Hair follicle dermal papilla cell (primary cell): ENCODE results near the genes CDC20B and MAP3K1.

GRCh38 chr5:54883314-54884021 lies 101.9 kb downstream of the ESM1 start:
- CAGE, long polyA plus RNA, result no peak

- CAGE, long polyA plus RNA, result no peak
These were observed 2.8 kb upstream of the GZMK start for GRCh38 chr5:55021163-55021846.

DNA sequence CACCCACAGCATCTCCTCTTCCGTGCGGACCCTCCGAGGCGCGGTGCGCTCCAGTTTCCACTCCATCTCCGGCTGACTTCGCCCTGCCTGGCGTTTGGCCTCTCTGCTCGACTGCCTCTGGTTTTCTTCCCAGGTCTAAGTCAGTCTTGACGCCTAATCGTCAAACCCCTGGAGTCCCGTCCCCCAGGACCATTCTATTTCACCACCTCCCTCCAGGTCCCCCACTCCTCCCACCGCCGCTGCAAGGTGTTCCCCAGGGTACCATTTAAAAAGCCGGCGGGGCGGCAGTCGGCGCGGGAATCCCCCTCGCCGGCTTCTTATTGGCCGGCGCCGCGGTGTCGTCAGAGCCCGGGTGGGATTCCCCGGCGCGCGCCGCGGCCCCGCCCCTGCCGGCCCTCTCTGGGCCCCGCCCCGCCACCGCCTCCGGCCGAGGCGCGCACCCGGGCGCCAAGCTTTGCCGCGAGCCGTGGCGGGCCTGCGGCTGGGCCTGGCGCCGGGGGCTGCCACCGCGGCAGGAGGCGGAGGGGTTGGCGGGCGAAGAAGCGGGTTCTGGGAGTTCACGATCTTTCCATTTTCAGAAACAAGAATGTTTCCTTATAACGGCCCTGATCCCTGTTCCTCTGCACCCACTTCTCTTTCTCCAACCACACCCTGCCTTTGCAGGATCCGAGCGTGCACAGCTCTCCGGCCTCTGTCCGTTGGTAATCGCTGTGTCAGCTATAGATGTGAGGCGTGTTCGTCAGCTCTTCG lies at the start of gene CDC20B:
CDC20B (minus strand) TSS at position 243 of the 750 bp plus-strand sequence.
- CAGE, long polyA plus RNA, result no peak

GRCh38 chr5:55391633-55392127 lies 83.9 kb downstream of the MTREX start:
- CAGE, long polyA plus RNA, result no peak

GRCh38 chr5:55423278-55423805 lies 111.4 kb downstream of the PLPP1 start:
- CAGE, long polyA plus RNA, result no peak

DNA sequence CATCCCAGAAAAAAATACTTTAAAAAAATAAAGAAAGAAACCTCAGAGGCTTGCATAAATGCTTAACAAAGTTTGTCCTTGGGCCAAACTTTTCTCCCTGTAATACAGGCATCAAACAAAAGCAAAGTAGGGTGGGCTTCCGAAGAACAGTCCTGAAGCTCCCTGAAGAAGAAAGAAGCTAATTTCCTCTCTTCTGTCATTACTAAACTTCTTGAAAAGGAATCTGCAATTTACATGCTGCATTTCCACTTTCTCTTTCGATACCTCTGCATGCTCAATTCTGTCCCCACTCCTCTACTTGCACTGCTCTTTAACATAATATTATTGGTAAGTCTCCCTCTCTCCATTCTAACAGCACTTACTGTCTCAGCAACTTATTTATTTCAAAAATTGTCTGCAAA lies 3.8 kb upstream of the PLPP1 start:
- CAGE, long polyA plus RNA, result no peak

- CAGE, long polyA plus RNA, result no peak
These were observed 34.0 kb upstream of the PLPP1 start for GRCh38 chr5:55568633-55569212.

- CAGE, long polyA plus RNA, result no peak
These were observed 60.1 kb upstream of the PLPP1 start for GRCh38 chr5:55594928-55595127.

GRCh38 chr5:55938881-55939540 lies 55.8 kb downstream of the IL6ST start:
- CAGE, long polyA plus RNA, result no peak

- CAGE, long polyA plus RNA, result no peak
These were observed 43.4 kb downstream of the IL6ST start for GRCh38 chr5:55951427-55951781.

DNA sequence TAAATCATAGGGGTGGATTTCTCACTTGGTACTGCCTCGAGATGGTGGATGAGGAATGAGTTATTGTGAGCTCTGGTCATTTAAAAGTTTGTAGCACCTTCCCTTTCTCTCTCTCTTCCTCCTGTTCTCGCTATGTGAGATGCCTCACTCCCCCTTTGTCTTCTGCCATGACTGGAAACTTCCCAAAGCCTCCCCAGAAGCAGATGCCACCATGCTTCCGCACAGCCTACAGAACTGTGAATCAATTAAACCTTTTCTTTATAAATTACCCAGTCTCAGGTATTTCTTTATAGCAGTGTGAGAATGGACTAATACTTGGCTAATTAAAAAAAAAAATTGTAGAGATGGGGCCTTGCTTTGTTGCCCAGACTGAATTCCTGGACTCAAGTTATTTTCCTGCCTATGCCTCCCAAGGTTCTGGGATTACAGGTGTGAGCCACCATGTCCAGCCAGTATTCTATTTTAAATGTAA lies 19.5 kb downstream of the IL6ST start:
- CAGE, long polyA plus RNA, result no peak

DNA sequence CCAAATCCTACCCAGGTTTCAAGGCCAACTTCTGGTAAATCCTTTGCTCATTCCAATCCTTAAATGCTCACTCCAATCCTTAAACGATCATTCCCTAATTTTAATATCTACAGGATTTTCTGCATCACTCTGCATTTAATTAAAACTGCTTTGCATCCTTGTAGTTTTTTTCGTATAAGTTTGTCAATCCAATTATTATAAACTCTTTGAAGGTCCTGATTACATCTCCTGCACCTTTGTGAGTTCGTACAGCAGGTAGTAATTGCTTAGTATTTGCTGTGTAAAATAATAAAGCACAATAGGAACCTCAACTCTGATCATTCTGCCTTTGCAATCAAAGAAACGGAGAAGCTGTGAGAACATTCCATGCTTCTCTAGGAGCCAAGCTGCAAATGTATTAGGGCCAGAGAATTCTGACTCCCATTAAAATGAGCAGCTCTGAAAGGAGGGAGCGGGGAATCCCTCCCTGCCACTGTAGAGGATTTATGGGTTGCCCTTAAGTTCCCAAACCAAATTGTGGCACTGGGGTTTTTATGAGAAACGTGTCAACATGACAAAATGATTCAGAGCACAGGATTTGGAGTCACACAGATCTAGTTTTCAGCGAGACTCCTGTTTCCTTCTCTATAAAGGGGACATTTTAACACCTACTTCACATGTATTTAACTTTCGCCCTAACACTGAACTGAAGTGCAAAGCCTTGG lies 1.9 kb downstream of the IL6ST start:
- CAGE, long polyA plus RNA, result no peak

- CAGE, long polyA plus RNA, result no peak
These were observed 86.5 kb upstream of the ANKRD55 start for GRCh38 chr5:56319486-56320211.

GRCh38 chr5:56412883-56413502 lies 179.9 kb upstream of the ANKRD55 start:
- CAGE, long polyA plus RNA, result no peak

DNA sequence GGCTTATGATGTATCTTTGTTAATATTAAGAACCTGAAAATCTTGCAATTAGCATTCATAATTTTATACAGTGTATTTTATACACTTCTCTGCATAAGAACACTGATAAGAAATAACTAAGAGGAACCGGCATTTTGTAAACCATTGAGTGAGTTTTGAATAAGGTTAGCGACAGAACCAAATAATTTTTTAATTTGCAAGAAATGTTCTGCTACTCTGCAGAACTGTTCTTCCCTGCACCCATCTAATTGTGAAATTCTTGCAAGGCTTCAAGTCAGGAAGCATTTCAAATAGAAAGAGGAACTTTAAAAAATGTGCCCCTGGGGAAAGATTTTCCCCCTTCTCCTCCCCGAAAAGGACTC lies 180.8 kb upstream of the ANKRD55 start:
- CAGE, long polyA plus RNA, result no peak

DNA sequence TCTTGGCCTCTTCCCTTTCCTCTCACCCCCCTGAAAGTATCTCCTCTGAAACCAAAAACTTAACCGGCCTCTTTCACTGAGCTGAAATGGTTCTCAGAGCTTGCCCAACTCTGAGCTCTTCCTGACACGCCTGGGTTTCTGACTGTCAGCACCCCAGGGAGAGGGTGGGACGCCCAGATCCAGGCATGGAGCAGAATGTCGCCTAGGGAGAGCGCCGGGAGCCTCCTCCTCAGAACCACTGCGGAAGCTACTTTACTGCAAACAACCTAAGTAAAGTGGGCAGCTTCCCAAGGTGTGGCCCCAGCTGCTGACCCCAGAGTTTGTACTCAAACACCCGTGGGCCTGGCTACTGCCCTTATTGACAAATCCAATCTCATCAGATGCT lies 226.2 kb upstream of the MAP3K1 start:
- CAGE, long polyA plus RNA, result no peak

- CAGE, long polyA plus RNA, result no peak
These were observed at the start of gene MAP3K1 for GRCh38 chr5:56814819-56815675. Gene MAP3K1, plus strand, starts transcription at chr5:56815549.

DNA sequence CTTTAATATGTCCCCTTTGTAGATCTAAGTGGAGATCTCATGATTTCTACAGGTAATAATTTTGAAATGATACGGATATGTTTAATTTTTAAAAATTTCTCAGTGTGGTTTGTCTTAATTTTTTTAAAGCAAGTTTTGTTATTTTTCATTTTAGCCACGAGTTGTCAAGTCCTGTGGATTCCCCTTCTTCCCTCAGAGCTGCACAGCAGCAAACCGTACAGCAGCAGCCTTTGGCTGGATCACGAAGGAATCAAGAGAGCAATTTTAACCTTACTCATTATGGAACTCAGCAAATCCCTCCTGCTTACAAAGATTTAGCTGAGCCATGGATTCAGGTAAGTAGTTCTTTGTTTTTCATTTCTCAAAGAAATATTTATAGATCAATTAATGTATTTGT lies 36.7 kb upstream of the SETD9 start:
- CAGE, long polyA plus RNA, result no peak

DNA sequence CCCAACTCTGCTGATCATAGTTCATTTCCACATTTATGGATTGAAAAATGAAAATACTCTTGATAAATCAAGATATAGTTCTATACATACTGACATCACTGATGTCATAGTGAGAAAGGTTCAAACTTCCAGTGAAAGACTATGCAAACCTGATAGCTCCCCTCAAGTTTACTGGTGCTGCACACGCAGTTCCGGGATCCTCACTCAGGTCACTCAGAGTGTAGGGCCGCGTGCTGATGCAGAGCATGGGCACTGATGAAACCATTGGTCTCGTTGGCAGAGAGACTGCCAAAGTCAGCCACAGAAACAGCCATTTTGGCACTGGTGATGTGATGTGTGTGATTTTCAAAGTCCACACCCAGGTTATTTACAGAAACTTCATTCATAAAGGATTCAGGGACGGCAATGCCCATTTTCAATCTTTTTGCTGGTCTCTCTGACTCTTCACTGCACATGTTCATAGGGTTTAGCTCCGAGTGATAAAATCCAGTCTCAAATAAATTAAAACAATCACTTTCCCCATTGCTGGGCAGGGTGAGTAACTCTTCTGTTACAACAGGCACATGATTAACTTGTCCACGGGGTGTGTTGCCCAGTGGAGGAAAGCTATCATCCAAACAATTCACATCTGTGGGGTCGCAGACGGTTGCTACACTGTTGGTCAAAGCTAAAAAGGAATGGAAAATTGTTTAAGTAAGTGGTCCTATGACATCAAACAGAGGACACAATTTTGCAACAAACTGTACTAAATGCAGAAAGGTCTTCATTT lies 13.7 kb downstream of the SETD9 start:
- CAGE, long polyA plus RNA, result no peak

- CAGE, long polyA plus RNA, result no peak
These were observed 235.6 kb upstream of the ACTBL2 start for GRCh38 chr5:57718175-57718713.